ENCODE measurements around a stretch of chr5.

- PRO-cap = no peak
Measured at GRCh38 chr5:73900778-73901469, 274.9 kb downstream of the ARHGEF28 start.

DNA sequence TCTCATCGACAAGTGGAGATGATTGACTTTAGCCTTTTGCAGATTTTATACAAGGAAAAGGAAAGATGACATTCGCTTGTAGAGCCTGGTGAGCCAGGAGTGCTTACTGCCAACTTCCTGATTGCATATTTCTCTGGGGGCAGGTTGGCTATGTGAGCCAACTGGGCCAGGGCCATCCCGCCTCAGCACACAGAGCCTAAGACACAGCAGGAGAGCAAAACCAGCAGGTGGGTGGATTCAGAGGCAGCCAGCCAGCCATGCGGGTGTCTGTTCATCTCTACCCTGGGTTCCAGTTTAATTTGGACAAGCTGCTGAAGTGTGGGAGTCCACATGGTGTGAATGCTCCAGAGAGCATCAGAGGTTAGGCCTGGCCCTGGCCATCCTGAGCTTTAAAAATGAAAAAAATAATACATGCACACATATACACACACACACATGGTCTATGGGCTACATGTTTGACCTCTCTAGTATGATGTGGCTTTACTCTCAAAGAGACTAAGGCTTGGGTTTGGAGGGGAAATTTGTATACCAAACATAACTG is 291.5 kb downstream of the ARHGEF28 start:
- PRO-cap = no peak

- PRO-cap = no peak
Measured at GRCh38 chr5:74145612-74145811, 495.0 kb downstream of the ENC1 start.

GRCh38 chr5:74257509-74258169 is 382.9 kb downstream of the ENC1 start:
- PRO-cap = no peak

GRCh38 chr5:74543086-74543573 is 97.4 kb downstream of the ENC1 start:
- PRO-cap = no peak

- PRO-cap = unidirectional peak, minus-strand start at chr5:74686238
Measured at GRCh38 chr5:74685911-74686650, 1.0 kb downstream of the HEXB start.

- PRO-cap = no peak
Measured at GRCh38 chr5:74781424-74781949, 14.4 kb downstream of the NSA2 start.

GRCh38 chr5:74865294-74865563 is 958 bp downstream of the FAM169A start:
- PRO-cap = no peak

- PRO-cap = no peak
Measured at GRCh38 chr5:75023801-75024245, 28.5 kb downstream of the GCNT4 start.

DNA sequence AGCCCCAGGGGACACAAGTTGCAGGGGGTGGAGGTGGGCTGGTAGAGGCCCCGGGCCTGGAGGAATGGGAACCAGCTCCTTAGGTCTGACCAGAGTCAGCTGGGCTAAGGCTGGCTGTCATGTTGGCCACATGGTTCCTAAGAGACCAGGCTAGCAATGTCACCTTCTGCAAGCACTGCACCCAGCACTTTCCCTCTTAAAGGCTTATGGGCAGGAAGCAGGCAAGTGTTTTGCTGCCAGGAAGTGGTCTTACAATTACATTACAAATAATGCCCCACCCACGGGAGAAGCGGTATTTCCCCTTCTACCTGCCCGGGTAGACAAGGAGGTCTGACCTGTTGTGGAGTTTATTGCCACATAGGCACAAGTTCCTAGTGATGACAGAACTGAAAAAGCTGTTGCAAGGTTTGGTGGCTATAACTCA is 18.0 kb downstream of the GCNT4 start:
- PRO-cap = no peak

- PRO-cap = no peak
Measured at GRCh38 chr5:75277480-75277994, 40.9 kb upstream of the ANKRD31 start.

DNA sequence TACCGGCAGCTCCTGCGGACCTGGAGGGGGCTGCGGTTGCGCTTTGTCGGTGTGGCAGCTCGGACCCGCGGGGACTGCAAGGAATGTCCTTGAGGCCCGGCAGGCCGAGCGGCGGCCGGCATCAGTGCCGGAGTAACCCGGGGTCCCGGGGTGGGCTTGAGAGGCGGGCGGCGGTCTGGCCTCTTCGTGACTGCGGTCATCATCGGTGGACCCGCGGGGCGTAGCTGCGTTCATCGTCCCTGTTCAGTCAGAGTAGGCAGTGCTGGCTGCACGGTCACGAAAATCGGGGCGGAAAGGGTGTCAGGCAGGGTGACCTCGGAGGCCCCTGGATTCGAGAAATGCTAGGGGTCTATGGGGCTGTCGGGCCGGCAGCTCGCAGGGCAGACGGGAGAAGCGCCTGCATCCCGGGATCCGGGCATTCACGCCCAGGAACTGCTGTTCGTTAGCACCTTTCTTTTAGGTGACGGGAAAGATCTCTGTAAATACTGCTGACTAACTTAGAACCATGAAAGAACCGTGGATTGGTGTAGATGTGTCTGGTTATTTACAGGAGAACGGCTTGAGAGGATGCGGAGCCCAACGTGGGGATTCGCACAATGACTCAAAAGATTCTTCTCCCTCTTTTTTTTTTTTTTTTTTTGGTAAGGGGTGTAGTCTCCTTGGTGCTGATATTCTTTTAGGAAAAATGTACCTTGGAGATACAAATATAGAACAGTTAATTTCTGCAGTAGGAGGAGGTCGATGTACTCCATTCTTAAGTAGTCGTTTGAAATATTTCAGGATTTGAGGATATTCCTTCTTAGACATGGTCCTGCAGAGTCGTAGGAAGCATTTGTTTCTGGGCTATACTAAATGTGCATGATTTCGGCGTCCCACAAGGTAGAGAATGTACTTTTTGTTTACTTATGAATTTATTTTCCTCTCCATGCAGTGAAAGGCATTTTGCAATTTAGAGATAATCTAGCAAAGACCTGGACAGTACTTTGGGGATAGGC is 702 bp downstream of the HMGCR start:
- PRO-cap = unidirectional peak, plus-strand start at position 246 of the sequence

DNA sequence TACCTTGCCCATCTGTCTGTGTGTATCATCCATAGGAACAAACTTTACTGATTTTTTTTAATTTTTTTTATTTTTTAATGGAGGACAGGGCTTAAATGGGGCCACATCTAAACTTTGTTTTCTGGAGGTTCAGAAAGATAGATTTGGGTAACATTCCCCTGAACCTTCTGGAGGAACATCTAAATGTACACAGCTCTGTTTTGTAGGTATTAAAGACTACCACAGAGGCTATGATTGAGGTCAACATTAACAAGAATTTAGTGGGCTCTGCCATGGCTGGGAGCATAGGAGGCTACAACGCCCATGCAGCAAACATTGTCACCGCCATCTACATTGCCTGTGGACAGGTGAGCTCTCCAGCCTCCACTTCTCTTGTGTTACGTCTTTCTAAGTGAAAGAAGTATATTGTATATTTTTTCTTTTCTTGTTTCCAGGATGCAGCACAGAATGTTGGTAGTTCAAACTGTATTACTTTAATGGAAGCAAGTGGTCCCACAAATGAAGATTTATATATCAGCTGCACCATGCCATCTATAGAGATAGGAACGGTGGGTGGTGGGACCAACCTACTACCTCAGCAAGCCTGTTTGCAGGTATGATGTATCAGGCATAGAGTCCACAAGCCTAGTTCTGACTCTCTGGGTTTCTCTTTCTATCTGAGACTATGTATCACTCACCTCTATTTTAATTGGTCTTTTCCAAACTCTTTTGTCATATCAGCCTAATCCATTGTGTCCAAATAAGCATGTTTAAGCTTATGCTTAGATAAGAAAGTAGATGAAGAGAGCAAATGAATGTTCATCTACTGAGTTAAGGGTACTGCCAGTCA is 22.2 kb downstream of the HMGCR start:
- PRO-cap = no peak

DNA sequence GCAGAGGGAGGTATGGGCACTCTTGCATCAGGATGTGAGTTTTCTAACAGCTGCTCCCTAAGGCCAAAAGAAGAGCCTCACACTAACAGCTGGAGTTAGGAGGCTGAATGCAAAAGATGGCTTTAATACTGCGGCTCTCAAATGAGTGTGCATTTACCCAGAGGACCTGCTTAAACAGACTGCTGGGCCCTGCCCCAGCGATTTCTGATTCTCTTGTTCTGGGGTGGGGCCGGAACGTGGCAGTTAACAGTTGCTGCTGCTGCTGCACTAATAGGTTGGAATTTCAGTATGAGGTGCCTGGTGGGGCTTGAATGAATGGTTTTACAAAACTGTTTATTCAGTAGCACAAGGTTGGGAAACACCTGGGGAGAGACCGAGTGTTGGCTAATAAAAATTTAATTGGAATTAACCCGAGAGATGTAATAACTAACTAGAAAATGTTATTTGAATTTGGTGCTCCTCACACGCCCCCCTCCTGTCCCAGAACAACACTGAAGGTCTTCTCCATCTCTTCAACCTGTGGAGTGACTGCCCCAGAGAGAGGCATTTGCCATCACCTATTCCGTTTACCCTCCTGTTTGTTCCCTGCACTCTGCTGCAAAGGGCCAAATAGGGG is 26.2 kb downstream of the HMGCR start:
- PRO-cap = no peak

GRCh38 chr5:75399968-75400410 is 63.0 kb downstream of the HMGCR start:
- PRO-cap = no peak

DNA sequence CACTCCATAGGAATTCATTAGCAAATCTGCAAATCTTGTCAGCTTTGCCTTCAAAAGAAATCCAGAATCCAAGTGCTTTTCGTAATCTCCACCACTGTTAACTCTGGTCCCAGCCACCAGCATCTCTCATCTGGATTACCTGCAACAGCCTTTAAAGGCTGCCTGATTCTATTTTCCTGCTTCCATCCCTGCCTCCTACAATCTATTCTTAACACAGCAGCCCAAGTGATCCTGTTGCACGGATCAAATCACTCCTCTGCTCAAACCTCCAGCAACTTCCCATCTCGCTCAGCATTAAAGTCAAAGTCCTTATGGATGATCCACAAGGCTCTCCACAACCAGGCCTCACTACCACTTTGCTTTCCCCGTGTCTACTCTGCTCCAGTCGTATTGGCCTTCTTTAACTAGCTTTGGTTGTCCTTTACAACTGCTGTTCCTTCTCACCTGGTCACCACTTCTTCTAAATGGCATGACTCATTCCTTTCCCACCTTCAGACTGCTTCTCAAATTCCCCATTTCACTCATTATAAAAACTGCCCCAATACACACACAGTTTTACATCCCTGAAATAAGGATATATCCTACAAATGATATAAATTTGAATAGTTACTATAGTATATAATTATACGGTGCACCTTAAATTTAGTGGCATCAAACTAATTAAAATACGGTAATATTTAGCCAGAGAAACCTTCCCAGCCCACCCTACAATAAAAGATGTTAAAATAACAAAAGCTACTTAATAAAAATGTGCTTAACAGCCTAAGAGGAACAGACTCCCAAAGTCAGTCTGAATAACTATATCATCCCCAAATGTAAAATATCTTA is 30.4 kb downstream of the CERT1 start:
- PRO-cap = no peak

GRCh38 chr5:76220780-76221250 is 137.6 kb downstream of the SV2C start:
- PRO-cap = no peak

DNA sequence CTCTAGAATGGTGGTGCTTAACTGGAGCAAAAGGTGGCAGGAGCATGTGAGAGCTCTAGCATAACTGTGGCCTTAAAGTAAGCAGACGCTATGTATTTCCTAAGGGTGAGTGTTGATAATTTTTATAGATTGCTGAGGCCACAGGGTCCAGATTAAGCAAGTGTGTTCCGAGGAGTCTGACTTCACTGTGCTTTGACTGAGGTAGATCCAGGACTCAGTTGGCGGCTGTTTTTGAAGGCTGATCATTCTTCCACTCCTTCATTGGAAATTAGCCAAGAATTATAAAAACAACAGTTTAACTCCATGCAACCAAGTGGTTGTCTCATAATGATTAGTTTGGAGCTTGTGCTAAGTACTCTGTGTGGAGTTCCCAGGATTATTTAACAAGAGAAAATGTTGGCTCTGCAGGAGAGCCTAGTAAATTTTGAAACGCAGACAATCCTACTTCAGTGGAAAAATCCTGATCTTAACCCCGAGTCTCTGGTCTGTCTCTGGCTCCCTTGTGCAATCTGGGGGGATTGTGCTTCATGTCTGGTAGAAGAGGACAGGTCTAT is 19.2 kb downstream of the IQGAP2 start:
- PRO-cap = no peak

GRCh38 chr5:76590278-76590591 is 33.0 kb downstream of the F2RL2 start:
- PRO-cap = no peak

DNA sequence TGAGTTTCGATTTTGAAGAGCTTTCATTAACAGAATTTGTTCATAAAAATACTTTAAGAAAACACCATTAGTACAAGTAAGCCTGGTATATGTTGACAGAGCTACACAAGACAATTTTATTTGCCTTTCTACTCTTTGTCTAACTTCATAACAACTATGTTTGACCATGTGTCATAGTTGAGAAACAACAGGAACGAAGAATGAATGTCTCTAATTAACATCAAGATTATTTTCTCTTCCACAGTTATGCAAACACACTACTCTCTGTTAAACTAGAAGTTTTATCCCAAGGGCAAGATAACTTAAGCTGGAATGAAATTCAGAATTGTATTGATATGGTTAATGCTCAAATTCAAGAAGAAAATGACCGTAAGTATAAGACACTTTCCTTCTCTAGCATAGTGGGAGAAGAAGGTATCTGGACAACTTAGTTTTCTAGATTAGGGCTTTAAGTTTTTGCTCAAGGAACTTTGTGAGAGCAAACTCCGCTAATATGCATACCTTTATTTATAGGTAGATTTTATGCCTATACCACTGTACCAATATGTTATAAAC is 17.2 kb downstream of the F2RL2 start:
- PRO-cap = no peak